ENCODE results near the genes CYBB and OTC.

- RRBS: no CpG with 5 or more reads among the region's 7 CpGs
Observed at GRCh38 chrX:27350504-27351042, 112.6 kb downstream of the PPP4R3C start.

GRCh38 chrX:30142326-30142560, 73.1 kb upstream of the MAGEB2 start:
- RRBS: no CpG with 5 or more reads among the region's 2 CpGs

DNA sequence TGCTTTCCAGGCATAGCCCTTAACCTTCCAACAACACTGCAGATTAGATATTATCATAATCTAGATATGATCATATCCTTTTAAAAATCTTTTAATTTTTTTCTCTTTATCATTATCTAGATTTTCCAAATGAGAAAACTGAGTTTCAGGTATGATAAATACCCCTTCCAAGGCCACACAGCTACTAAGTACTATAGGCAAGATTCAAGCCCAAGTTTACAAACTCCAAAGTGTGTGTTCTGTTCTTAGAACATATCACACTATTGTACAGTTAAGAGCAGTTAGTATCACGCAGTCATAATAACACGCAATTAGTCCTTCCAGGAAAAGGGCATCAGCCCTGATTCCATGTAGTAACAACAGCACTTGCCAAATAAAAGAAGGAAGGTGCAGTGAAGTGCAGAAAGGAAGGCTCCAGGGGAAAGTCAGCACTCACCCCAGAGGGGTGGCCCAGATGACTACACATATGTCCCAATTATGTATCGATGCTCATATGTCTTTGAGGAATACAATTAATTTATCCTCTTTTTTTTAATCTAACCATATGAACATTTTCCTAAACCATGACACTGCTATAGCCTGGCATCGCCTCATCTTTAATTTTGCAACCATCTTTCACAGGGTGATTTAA, 4.5 kb downstream of the TASL start:
- RRBS: no CpG with 5 or more reads among the region's 4 CpGs

DNA sequence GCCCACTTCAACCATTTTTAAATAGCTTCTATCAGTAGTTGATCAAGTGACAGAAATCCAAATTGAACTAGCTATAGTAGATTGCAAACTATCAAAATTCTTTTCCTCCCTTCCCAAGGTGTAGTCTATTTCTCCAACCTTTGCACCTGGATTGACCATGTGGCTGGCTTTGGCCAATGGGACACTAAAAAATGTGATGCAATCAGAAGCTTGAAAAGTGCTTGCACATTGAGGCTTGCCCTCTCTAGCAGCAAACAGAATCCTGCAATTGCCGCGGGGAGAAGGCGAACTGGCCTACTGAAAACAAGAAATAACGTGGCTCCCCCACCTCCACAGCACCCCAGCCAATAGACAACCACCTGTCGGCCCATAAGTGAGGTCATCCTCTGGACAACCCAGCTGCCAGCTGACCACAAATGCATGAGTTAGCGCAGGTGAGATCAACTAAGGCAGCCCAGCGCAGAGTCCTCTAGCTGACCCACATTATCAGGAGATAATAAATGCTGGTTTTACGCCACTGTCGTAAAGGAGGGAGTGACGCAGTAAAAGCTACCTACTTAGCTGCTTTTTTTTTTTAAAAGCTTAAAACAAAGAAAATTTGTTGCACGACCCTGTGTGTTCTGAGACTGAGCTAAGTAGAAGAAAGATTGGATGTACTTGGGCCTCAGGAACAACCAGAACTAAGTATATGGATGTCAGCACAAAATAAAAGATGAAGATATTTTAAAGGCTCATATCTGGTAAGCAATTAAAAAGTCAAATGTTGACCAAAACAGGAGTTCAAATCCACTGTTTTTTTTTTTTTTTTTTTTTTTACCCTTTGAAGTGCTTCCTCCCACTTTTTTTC, 95.3 kb downstream of the GK start:
- RRBS: no CpG with 5 or more reads among the region's 11 CpGs

DNA sequence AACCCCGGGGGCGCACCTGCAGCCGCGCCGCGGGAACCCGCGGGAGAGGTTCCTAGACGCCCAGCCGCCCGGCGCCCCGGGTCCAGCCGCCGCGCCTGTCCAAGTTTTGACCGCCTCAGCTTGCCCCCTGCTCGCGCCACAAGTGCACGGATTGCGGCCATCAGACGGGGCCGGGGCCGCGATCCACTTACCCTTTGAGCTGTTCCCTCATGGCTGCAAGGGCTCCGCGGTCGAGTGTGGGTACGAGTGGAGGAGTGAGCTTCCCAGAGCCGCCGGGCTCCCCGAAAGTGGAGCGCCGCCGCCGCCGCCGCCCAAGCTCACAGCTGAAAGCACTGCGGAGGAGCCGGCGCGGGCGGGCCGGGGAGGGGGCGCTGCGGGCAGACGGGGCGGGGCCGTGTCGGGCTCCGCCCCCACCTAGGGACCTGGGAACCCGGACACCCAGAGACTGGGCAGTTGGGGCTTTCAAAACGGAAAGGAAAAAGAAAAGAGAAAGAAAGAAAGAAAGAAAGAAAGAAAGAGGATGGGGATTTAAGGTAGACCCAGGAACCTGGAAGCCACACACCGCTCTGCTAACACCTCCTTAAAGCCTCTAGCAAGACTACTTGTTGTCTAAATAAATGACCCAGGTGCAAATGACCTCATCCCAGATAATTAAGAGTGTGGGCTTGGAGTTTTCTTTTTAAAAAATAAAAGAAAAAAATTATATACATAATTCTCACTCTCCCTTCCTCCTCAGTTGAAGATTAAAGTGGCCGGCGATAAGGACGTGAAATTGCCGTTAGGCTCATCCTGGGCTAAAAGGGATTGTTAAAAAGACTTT, 195.0 kb upstream of the FTHL17 start:
- RRBS: 4% methylated on average over 39 of the region's 58 CpGs

DNA sequence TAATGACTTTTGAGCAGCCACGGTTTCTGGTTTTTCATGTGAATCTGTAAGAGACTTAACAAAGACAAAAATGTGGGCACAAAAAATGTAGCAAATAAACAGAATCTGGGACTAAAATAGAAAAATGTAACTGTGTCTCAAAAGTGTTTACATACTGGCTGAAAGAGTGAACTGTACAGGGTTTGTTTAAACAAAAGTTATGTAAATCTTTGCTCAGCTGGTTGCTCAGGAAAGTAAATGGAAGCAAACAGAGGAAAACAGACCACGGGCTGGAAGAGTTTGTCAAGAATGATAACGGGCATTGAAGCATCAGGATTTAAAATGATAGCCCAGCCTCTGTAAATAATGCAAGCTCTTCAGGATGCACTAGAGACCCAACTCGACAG, 921.8 kb upstream of the FTHL17 start:
- RRBS: no CpG with 5 or more reads among the region's 4 CpGs

DNA sequence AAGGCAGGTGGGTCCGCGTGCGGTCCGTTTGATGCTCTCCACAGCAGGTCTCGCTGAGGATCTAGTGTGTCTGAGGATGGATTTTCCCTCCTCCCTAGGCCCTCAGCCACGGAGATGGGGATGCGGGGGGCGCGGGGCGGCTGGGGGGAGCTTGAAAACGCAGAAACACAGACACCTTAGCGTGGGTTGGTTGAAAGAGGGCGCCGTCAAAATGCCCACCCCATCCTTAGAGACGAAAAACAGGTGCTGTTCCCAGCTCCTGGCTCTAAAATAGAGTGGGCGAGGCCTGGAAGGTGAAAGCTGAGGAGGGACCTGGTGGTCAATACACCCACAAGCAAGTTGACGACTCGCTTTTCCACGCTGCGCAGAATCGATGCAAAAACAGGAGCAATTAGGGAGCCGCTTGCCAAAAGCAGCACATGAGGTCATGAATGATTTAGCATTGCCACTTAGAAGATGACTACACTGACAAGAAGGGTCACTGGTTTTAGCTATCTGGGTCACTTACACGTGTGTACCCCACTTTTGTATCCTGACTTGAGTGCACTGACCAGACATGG, 405.4 kb downstream of the FAM47A start:
- RRBS: no CpG with 5 or more reads among the region's 23 CpGs

GRCh38 chrX:34396236-34396586, 260.9 kb downstream of the TMEM47 start:
- RRBS: no CpG with 5 or more reads among the region's 2 CpGs

- RRBS: no CpG with 5 or more reads among the region's 32 CpGs
Observed at GRCh38 chrX:34655478-34656588, 1.3 kb downstream of the TMEM47 start.

DNA sequence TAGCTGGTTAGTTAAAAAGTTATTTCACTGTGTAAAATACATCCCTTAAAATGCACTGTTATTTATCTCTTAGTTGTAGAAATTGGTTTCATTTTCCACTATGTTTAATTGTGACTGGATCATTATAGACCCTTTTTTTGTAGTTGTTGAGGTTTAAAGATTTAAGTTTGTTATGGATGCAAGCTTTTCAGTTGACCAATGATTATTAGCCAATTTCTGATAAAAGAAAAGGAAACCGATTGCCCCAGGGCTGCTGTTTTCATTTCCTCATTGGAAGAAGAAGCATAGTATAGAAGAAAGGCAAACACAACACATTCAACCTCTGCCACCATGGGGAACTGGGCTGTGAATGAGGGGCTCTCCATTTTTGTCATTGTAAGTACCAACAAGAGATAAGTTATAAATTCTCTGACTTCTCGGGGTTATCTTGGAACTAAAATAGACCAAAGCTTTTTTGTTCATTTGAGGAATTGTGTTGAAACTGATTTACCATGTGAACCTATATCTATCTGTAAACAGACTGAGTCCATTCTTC, at the start of gene CYBB:
TSS of gene CYBB (plus strand) at position 312 of the 535 bp plus-strand sequence.
- RRBS: no CpG with 5 or more reads among the region's 2 CpGs

GRCh38 chrX:38352202-38352742, at the start of gene OTC:
Gene OTC (plus strand): TSS chrX:38352604.
- RRBS: no CpG with 5 or more reads among the region's 6 CpGs

DNA sequence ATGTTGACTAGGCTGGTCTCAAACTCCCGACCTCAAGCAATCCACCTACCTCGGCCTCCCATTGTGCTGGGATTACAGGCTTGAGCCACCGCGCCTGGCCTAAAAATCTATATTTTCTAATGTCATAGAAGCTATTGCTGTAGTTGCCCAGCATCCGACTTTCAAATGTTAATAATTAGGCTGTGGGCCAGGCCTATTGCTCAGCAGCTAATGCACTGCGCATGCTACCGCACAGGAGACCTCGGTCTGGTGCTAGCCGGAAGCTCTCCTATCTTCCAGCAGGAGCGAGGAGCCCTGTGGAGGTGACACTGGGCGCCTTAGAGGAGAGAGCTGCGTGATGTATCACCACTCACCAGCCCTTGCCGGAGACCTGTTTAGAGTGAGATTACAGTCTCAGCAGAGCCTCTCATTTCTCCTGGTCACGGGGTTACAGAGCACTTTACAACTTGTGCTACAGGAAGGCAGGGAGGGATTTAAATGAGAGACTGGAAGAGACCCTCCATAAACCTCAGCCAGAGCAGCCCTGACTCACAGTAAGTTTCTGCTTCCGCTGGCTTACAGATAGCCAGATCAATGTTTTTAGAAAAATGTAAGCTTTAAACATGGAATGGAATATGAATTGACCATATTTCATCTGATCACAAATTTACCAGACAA, 31.1 kb upstream of the MID1IP1 start:
- RRBS: no CpG with 5 or more reads among the region's 15 CpGs

- RRBS: 7% methylated on average over 13 of the region's 73 CpGs
Observed at GRCh38 chrX:38803497-38804540, 2.6 kb downstream of the MID1IP1 start.

- RRBS: 4% methylated on average over 3 of the region's 16 CpGs
Observed at GRCh38 chrX:38805292-38805613, 4.0 kb downstream of the MID1IP1 start.

DNA sequence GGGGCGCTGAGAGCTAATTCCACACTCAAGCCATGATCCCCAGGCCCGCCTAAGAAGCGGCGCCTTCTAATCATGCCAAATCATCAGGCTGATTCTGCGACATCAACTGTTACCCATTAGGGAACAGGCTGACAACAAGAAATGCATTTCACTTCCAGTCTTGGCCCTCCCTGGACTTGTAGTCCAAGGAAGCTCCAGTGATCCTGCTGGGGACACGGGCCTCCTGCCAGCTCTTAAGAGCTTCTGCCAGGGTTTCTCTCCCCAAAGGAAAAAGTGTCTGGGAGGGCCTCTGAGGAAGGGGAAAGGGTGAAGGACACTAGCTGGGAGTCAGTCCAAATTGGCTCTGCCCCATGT, 617.9 kb downstream of the MID1IP1 start:
- RRBS: no CpG with 5 or more reads among the region's 6 CpGs

DNA sequence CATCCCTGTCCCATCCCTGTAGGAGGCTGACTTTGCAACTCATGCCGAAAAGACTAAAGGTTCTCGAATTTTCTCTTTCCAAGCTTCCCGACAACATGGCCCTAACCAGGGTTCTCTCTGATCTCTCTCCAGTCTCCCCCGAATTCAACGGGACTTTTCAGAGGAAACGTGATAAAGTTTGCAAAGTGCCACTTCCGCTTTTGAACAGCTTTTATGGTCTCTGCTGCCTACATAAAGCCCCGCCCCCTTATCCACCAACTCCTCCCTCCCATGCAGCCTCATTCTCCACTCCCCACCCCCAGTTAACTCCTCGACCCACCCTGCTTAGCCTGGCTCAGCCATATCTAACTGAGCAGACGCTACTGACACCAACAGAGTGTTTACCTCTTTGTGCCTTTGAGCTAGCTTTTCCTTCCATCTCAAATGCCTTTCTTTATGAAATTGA, 606.3 kb downstream of the BCOR start:
- RRBS: no CpG with 5 or more reads among the region's 10 CpGs

GRCh38 chrX:39767400-39767725, 330.4 kb downstream of the BCOR start:
- RRBS: no CpG with 5 or more reads among the region's 8 CpGs

All from UCH-1 (cell line).